Mesangial cell (primary cell): ENCODE measurements around a stretch of chr13.

DNA sequence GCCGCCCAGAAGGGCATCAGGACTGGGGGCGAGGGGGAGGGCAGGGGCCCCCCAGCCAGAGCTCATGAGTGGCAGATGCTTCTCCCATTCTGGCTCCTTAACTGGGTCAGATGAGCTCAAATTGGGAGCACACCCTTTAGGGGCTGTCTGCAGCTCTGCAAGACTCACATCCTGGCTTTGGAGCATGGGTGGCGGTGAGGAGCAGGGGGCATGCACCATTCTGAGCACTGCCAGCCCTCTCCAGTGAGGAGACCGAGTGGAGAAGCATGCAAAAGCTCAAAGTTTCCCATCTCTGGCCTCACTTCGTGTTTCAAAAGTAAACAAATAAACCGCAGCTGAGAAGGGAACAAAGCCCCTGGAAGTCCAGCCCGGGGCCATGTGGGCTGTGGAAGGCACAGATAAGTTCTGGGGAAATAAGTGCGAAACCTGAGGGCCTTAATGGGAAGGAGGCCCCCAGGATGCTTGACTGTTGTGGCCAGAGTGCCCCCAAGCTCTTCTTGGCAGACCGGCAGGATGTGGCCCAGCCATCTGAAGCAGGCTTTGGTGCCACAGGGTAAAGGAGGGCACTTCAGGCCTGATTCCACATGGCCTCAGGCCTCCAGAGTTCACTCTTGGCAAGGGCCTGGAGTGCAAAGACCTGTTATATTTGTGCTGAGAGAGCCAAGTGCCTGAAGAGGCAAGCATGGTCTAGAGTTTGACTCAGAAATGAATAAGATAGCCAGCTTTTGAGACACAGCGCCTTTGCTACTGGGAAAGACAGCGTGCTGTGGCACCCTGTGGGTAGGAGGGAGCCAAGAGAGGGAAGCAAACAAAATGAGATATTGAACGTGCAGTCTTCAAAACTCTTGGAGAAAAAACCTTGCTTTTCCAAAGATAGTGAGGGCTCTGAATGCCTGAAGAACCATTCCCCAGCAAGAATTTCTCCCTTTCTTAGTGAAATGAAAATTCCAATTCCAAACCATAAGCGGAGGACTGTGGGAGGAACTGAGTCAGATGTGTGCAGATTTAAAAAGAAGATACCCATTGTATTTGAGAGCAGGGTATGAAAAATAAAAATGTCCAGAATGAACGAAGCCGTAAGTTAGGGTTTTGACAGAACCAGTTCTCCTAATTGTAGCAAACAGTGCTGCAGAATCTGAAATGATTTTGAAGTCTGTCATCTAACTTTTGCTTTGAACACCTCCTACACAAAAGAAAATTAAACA is 1.3 kb downstream of the MEDAG start:
- RAMPAGE, long total RNA, result no peak

- RAMPAGE, long total RNA, result no peak
Observed at GRCh38 chr13:31201319-31201678, 1.5 kb downstream of the B3GLCT start.

GRCh38 chr13:31654936-31655331 is 84.4 kb upstream of the RXFP2 start:
- RAMPAGE, long total RNA, result no peak

DNA sequence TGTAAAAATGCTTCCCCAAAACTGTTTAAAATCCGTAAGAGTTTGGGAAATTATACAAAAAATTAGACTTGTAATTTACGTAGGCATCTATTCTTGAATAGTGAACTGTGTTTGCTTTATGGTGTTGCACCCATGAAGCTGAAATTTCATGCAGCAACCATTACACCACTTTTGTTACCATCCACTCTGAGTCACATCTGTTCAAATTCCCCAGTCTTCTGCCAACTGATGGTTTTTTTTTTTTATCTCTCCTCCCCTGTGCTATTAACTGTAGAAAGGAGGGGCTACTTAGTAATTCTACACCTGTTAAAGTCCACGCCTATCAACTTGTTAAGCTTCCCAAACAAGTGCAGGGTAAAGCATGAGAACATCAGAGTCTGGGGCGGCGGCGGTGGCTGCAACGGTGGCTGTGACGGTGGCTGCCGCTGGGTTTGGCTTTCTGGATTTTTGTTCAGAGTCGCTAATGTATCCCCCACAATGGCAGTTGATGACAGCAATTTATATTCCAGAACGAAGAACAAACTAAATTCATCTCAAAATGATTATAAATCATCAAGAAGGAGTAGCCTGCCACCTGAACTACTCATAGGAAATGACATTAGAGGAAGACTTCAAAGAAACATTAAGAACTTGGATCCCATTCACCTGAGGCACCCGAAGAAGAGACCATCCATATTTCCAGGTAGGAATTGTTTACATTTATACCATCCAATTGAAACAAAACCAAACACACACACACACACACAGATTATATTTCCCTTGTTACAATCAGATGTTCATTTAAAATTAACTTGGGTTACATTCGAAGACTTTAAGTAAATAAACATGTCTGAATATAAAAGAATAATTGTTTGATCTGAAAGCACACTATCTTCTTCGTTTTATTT is 85.8 kb upstream of the FRY start:
- RAMPAGE, long total RNA, result no peak

GRCh38 chr13:31957205-31957756 is 74.3 kb upstream of the FRY start:
- RAMPAGE, long total RNA, result no peak

GRCh38 chr13:32254752-32255743 is 60.1 kb downstream of the ZAR1L start:
- RAMPAGE, long total RNA, result no peak

- RAMPAGE, long total RNA, result no peak
Observed at GRCh38 chr13:32422145-32422539, 5.8 kb downstream of the N4BP2L1 start.

- RAMPAGE, long total RNA, result no peak
Observed at GRCh38 chr13:32427738-32427945, 288 bp downstream of the N4BP2L1 start.

DNA sequence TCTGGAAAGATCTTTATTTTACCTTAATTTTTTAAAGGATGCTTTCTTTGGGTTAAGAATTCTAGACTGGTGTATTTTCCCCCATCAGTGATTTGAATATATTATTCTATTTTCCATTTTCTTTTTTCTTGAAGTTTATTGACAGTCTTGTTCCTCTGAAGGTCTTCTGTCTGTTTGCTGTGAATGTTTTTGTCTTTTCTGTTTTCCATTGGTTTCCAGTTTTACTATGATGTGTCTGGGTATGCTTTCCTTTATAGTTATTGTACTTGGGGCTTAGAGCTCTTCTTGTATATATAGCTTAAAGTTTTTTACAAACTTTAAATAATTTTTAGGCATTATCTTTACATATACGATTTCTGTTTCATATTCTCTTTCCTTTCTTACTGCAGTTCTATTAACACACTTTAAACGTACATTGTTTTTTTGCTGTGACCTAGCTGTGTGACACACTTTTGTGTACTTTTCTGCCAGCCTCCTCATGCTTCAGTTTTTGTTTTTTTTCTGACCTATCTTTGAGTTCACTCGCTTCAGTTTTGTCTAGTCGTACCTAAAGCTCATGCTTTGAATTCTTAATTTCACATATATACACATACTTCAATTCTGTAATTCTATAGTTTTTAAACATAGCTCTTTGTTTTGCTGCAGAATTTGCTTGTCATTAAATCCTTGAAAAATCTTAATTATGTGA is 150.2 kb downstream of the PDS5B start:
- RAMPAGE, long total RNA, result no peak

DNA sequence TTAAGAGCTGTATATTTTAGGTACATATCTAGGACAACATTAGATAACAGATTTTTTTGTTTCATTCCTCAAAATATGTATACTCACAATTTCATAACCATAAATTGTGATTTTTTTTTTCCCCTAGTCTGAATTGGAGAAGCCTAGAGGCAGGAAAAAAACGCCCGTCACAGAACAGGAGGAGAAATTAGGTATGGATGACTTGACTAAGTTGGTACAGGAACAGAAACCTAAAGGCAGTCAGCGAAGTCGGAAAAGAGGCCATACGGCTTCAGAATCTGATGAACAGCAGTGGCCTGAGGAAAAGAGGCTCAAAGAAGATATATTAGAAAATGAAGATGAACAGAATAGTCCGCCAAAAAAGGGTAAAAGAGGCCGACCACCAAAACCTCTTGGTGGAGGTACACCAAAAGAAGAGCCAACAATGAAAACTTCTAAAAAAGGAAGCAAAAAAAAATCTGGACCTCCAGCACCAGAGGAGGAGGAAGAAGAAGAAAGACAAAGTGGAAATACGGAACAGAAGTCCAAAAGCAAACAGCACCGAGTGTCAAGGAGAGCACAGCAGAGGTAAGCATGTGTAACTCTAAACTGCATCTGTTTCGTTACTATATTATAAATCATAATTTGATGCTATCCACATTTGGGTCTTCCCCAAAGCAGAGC is 183.9 kb downstream of the PDS5B start:
- RAMPAGE, long total RNA, result no peak

GRCh38 chr13:32774683-32775403 is 188.6 kb downstream of the PDS5B start:
- RAMPAGE, long total RNA, result no peak

- RAMPAGE, long total RNA, result no peak
Observed at GRCh38 chr13:33033117-33033945, 17.1 kb downstream of the KL start.

- RAMPAGE, long total RNA, result no peak
Observed at GRCh38 chr13:33110261-33110681, 94.0 kb downstream of the KL start.

DNA sequence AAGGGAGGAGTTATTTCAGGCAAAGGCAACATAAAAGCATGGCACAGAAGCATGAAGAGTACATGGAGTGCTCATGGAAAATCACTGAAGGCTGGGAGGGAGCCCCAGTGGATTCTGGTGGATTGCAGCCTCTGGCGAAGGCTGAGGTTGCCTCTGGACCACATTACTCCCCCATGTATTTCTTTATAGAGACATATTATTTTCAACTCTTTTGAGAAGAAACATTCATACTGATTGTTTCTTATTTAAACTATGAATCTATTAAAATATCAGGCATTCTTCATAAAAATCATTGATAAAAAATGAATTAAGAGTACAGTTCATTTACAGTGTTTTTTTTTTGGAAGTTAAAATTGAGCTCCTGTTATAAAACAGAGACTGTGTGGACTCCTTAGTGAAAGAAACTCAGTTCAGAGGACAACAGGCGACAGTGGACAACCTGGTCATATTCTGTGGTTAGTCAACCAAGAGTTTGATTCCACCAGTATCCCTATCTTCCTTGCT is 57.4 kb downstream of the STARD13 start:
- RAMPAGE, long total RNA, result no peak

DNA sequence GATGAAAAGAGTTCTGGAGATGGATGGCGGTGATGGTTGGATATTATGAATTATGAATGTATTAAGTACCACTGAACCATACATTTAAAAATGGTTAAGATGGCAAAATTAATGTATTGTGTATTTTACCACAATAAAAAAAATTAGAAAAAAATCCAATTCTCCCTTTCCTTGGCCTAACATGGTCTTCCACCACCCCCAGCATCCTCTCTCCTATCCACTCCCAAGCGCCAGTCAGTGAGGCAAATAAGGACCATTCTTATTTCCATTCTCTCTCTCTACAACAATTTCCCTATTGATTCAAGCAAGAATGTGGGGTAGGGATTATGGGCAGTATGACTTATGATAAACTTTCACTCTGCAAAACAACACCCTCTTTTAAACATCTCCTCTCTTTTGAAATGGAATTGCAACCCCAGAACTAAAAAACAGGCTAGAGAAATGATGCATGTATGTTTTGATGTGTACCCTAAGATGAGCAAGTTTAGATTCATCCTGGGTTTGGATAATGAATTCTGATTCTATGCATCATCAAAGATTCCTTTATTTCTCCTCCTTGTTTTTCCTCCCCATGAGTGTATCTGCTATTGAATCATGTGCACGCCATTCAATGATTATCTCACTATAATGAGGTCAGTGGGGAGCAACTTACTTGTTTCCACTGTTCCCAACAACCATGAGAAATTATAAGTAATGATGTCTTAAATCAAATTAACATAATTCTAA is 3.5 kb downstream of the STARD13 start:
- RAMPAGE, long total RNA, result no peak

DNA sequence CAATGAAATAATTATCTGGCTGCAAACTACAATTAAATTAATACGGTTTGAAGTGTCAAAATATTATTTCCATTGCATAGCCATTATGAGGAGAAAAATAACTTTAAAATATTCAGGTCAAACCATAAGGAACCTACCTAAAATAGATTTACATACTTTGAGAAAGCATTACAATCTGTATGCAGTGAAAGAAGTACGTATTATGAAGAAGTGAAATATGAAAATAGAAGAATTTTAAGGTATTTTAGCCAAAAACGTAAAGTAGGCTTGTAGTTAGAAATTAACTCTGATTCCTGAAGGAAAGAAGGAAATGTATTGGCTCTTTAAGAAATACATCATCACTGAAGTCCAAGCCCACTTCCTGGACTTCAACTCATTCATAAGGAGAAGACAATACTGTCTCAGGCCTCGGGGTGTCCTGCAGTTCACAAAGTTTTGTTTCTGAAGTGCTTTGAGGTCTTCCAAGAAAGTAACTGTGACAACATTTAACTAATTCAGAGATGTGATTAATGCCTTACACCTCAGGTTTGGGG is 65.6 kb upstream of the STARD13 start:
- RAMPAGE, long total RNA, result no peak

DNA sequence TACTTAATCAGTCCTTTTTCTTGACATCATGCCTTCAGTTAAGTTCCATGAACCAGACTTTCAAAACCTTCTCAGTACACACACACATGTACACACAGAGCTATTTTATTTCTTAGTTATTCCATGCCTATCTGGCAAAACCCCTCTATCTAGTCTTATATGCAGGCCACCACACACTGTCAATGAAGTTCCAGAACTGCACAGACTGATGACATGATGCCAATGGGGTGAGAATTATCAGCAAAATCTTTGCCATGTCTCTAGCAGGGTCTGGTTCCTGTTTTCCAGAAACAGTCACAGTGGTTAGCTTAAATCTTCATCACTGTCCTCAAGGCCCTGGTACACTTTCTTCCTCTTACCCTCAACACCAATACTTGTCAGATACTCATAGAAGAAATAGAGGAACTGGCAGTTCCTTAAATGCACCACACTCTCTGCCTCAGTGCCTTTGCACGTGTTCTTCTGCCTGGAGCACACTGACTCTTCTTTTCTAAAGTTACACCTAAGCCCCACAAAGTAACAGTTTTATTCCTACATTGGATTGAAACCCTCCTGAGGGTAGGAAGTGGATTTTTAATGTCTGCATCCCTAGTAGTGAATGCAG is 77.7 kb upstream of the STARD13 start:
- RAMPAGE, long total RNA, result no peak

GRCh38 chr13:33541875-33543118 is 256.7 kb upstream of the STARD13 start:
- RAMPAGE, long total RNA, result no peak

- RAMPAGE, long total RNA, result no peak
Observed at GRCh38 chr13:33610365-33610690, 207.6 kb upstream of the RFC3 start.

GRCh38 chr13:33744807-33745393 is 73.0 kb upstream of the RFC3 start:
- RAMPAGE, long total RNA, result no peak